B cell (primary cell): Measurements from ENCODE around the gene TTC7B.

GRCh38 chr14:89575341-89575764 is 158.3 kb upstream of the FOXN3 start:
- PRO-cap, result no peak
- CAGE, long polyA plus RNA, result no peak

- PRO-cap, result no peak
- CAGE, long polyA plus RNA, result no peak
These were observed 182.1 kb upstream of the FOXN3 start for GRCh38 chr14:89599096-89599588.

GRCh38 chr14:89617427-89617875 is 200.4 kb upstream of the FOXN3 start:
- PRO-cap, result bidirectional peak, plus-strand start at chr14:89617935, minus-strand start at chr14:89617826
- CAGE, long polyA plus RNA, result no peak

GRCh38 chr14:89648445-89649159 is 231.6 kb upstream of the FOXN3 start:
- PRO-cap, result no peak
- CAGE, long polyA plus RNA, result no peak

DNA sequence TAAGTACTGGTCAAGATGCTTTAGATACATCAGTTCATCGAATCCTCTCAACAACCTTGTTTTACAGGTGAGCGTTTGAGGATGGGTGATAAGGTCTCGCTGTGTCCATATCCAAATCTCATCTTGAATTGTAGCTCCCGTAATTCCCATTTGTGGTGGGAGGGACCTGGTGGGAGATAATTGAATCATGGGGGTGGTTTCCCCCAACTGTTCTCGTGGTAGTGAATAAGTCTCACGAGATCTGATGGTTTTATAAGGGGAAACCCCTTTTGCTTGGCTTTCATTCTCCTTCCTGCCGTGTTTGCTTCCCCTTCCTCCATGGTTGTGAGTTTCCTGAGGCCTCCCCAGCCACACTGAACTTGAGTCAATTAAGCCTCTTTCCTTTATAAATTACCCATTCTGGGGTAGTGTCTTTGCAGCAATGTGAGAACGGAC is 234.6 kb downstream of the EFCAB11 start:
- PRO-cap, result unidirectional peak, plus-strand start at position 283 of the sequence
- CAGE, long polyA plus RNA, result no peak

GRCh38 chr14:89792543-89792856 is 162.0 kb downstream of the EFCAB11 start:
- PRO-cap, result no peak
- CAGE, long polyA plus RNA, result no peak

DNA sequence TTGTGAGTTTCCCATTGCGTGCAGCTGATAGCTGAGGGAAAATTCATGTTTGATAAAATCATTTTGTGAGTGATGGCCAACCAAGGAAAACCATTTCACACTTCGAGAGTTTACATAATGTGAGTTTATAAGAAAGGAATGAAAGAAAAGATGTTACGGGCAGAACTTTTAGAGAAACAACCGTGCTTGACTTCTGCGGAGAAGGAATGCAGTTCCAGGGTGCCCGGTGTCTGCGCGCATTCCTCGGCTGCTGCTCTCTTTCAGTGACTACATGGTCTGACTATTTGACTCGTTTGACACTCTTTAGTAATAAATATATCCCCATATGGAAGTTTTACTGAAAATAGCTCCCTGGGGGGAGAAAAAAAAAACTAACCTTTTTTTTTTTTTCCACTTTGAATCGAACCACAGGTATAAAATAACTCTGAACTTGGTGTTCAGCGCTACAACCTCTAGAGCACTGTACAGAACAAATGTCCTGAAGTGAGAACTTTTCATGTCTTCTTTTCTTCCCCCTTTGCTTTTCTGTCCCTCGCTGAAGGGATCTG is 140.7 kb downstream of the EFCAB11 start:
- PRO-cap, result no peak
- CAGE, long polyA plus RNA, result no peak

DNA sequence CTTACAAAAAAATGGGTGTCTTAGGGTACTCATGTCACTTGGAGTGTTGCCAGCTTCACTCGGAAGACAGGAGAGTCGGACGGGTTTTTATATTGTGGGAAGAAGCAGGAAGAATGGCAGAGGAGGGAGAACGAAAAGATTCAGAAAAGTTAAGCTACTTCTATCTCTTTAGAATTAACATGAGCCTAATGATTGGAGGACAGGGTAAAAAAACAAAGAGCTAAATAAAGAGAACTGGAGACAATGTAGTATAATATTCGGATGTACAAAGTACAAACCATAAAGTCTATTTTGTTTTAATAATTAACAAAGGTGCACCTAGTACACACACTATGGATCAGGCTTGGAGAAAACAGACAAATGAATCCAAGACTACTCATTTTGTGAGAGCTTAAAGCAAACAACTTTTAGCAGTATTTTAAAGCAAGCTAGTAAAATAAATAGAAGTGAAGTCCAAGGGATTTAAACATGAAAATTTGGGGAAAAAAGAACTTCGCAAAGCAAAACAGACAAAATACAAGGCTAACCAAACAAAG is 43.8 kb downstream of the EFCAB11 start:
- PRO-cap, result no peak
- CAGE, long polyA plus RNA, result no peak

GRCh38 chr14:90087234-90087963 is 25.6 kb downstream of the KCNK13 start:
- PRO-cap, result no peak
- CAGE, long polyA plus RNA, result no peak

- PRO-cap, result no peak
- CAGE, long polyA plus RNA, result no peak
These were observed 22.3 kb downstream of the PSMC1 start for GRCh38 chr14:90278657-90278987.

GRCh38 chr14:90454098-90454916 is 57.5 kb downstream of the CALM1 start:
- PRO-cap, result no peak
- CAGE, long polyA plus RNA, result no peak

- PRO-cap, result no peak
- CAGE, long polyA plus RNA, result no peak
These were observed 154.5 kb downstream of the CALM1 start for GRCh38 chr14:90551291-90551830.

DNA sequence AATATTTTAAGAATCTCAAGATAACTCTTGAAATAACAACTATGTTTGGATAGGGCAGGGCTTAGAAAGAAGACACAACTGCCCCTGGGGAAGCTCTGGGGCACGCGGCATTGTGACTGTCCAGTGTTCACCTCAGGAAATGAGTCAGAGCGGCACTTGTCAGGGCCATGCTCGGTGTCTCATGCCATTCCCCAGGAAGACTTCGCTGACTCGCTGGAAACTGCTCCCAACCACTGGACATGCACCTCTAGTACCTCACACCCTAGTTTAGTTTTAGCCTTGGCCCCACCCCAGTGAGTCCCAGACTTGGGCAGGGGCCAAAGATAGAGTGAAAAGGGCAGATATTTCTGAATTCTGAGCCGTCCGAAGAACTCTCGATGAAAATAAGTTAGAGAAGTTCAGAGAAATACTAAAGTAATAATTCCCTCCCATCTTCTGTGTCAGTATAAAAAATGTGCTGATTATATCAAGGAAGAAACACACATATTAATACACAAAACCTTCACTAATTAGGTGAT is 191.9 kb downstream of the TTC7B start:
- PRO-cap, result no peak
- CAGE, long polyA plus RNA, result no peak

DNA sequence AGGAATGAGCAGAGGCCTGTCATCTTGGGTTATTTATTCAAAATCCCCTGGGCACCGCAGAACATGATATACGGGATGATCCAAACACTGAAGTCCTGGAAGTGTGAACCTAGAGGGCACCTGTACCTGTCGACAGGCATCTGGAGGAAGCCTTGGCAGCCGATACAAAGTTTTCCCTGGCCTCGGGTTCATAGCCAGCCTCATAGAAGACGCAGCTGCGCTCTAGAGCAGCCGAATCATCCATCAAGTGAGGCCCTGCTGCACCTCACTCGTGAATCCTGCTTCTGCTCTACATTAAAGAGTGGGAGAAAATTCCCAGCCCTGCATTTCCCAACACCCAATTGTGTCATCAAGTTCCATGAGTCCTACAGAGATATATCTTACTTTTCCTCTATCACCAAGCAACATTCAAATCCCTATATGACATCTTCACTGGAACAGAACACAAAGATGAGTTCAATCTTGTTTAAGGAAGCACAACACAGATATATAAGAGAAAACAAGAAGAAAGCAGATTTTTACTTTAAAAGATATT is 139.4 kb downstream of the TTC7B start:
- PRO-cap, result no peak
- CAGE, long polyA plus RNA, result no peak

DNA sequence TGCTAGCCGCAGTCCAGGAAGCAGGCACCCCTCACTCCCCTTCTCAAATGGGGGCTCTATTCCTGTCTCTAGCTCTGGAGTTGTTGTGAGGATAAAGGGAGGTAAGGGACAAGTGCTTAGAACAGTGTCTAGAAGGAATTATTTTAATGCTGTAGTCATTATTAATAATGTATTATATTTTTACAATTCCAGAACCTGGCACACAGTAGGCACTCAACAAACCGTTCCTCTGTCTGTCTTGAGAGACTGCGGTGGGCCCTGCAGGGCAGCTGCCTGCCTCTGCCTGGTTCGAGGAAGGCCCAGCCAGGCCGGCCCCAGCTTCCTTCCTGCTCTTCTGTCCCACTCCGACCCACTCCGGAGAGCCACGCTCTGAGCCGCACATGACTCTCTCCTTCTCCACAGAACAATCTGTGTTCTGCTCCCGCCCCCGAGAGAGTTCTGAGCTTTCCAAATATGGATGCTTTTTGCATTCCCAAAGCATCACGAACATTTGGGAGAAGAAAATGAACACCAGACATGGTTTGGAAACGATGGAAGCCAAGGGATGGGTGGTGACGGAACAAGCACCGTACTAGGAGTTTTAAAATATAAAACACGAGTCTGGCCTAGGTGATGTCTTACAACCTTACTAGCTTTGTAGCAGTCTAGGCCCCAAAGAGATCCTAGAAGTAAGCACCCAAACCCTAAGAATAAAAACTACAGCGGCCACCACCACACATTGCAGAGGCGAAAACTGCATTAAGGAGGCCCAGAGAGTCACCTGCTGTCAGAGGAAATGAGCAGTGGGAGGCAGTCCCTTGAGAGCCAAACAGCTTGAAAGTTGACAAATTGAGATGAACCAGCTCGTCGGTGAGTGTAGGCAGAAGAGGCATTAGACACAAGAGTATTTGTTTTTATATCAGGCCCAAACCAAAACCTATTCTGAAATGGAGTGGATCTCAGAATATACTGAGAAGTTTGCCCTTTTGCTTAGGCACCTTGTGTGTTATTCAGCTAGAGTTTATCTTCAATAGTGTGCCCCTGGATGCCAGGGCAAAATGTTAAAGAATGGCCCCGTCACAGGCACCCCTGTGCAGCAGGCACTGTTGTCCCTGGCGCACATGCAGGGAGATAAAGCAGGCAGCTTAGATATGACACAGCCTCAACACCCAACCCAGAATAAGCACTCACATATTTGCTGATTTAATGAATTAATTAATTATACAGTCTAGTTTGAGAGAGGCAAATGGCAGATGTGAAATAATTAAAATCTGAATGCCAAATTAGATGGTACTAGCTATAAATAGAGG is 57.0 kb downstream of the TTC7B start:
- PRO-cap, result bidirectional peak, plus-strand start at position 826 of the sequence, minus-strand start at position 691 of the sequence
- CAGE, long polyA plus RNA, result no peak

DNA sequence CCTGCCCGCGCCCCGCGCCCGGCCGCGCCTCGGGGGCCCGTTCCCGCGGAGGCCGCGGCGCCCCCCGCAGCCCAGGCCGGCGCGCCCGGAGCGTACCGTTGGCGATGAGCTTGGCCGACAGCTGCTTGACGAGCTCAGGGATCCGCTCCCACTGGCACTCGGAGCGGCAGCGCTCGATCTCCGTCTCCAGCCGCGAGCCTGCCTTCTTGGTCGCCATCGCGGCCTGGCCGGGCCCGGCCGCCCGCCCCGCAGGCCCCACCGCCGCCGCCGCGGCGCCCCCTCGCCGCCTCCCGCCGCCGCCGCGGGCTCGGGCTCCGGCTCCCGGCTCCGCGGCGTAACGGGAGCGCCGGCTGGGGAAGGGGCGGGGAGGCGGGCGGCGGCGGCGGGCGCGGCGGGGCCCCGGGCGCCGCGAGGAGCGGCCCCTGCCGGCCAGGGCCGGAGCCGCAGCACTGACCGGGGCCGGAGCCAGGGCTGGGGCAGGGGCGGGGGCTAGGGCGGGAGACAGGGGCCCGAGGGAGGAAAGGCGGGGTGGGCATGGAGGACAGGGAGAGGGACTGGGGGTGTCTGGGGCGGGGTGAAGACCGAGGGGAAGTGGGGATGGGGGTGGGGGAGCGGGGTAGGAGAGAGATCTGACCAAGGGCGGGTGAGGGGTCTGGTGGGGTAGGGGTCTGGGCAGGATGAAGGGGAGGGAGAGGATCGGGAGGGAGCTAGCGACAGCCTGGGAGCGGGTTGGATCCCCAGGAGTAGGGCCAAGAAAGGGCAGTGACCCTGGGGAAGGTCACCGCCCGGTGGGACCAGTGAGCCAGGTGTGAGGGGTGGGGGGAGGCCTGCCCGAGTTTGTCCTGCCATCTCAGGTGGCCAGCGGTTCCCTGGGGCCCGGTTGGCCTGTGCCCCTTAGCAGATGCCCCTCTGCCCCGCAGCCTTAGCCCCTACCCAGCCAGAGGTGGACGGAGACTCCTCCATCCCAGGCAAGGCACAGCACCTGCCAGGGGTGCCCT is at the start of gene TTC7B:
TSS of gene TTC7B (minus strand) at position 352 of the 998 bp plus-strand sequence.
- PRO-cap, result no peak
- CAGE, long polyA plus RNA, result no peak

DNA sequence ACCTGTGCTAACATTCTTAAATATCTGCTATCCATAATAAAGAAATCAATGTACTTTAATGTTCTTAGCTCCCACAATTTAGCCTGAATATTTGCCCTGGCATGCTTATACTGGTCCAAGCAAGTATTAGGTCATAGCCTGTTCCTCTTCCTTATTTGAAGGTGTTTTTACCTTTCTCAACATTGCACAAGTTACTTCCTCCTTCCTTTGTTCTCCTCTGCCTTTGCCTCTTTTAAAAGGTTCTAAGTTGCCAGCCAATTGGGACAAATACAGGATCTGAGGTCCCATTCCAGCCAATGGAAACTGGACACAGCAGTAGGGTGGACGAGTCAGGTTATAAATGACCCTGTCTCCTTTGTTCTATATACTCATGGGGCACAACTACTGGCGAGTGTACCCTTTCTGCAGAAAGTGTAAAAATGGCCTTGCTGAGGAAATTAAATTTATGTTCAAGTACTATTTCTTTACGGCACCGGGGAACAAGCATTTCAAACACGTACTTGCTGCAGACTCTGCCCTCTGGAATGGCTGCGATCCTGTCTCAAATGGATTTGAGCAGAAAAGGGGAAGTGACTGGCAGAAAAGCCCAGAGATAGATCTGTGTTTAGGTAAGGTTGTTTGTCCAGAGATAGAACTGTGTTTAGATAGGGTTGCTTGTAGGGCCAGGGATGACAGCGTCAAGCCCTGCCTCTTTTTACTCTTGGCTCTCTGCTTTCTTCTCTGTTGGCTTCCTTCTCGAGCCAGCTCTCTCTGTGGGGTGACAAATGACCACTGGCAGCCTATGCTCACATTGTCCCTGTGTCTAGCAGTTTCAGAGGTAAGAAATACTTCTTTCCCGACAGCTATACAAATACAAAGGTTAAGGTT is 11.2 kb downstream of the DGLUCY start:
- PRO-cap, result no peak
- CAGE, long polyA plus RNA, result no peak

- PRO-cap, result no peak
- CAGE, long polyA plus RNA, result no peak
These were observed 30.9 kb downstream of the DGLUCY start for GRCh38 chr14:91144676-91145212.

GRCh38 chr14:91149377-91150186 is 35.7 kb downstream of the DGLUCY start:
- PRO-cap, result no peak
- CAGE, long polyA plus RNA, result no peak

DNA sequence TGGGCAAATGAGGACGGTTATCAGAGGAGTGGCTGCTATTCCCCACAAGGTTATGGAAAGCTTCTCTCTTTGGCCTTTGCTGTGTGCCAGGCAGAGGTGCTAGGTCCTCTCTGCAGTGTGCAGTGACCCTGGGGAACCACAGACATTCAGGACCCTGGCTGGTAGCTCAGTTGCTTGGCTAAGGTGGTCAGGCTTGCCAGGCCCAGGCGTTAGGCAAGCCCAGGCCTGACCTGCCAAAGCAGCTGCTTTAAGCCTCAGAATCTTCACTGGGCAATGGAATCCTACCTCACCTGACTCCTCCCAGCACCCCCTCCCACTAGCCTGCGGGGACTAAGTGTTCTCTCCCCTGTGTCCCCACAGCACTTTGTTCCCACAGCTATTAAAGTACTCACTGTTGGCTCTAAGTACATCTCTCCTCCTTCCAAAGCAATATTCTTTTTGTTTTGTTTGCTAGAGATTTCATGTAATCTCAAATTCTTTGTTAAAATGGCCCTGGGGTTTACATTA is 44.2 kb downstream of the DGLUCY start:
- PRO-cap, result no peak
- CAGE, long polyA plus RNA, result no peak